Ureter (tissue), 1 donor: ENCODE measurements around the genes SP140L, SPATA3 and NCL.

- PRO-cap: no peak
These were observed 60.3 kb upstream of the SLC16A14 start for GRCh38 chr2:230128831-230129519.

GRCh38 chr2:230166907-230167444, 52.8 kb downstream of the SP110 start:
- PRO-cap: no peak

DNA sequence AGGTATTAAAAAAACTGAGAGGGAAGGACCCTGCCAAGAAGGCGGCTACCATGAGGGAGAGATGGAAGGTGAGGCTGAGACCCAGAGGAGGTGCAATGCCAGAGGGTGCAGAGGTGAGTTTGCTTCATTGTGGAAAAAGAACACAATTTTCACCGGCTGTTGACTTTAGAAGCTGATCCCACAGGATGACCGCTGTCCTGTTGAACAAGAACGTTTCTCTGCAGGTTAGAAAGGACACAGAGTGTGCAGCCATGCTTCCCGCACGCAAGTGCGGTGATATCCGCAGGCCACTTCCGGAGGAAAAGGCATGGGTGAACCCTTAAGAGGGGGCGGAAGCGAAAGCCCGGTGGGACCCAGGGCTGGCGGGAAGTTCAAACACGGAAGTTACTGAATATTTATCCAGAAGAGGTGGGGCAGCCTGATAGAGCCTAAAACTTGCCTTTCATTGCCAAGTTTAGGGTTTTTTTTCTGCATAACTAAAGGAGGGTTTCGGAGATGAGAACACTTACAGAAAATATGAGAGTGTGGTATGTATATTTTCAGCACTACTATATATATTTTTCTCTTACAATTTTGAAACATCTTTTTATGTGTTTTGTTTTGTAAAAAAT, 16.5 kb downstream of the SP110 start:
- PRO-cap: no peak

GRCh38 chr2:230318503-230319597, 8.1 kb upstream of the SP140L start:
- PRO-cap: no peak

DNA sequence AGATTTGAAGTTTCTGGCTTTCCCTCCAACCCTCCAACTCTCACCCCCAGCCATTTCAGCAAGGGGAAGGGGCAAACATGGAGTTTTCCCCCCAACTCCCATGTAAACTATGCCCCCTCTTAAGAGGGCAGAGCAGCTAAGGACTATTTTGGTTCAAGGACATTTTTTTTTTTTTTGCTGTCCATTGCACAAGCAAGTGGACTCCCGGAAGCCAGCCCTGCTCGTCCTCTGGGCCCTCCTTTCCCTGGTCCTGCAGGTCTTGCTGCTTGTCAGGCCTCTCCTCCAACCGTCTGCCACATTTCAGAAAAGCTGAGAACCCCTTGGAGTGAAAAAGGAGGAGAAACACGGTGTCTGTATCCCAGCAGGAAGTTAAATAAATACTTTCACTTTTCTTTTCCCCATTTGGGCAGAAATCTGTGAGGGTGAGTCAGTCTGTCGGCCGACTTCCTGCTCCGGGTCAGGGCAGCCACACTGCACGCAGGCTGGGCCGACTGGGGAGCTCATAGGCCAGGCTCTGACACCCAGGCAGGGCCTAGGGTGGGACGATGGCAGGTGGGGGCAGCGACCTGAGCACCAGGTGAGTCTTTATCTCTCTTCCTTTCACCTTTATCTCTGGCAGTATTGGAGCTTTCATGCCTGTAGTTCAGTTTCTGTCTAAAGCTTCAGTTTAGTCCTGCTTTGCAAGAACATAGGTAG, at the start of gene SP140L:
TSS of gene SP140L (plus strand) at position 469 of the 696 bp plus-strand sequence.
- PRO-cap: bidirectional peak, plus-strand start at position 471 of the sequence, minus-strand start at position 371 of the sequence

GRCh38 chr2:230391795-230392285, 24.2 kb upstream of the SP100 start:
- PRO-cap: no peak

- PRO-cap: no peak
These were observed 111.2 kb upstream of the CAB39 start for GRCh38 chr2:230601453-230601862.

GRCh38 chr2:230658674-230659789, 53.6 kb upstream of the CAB39 start:
- PRO-cap: no peak

- PRO-cap: no peak
These were observed 18.4 kb downstream of the CAB39 start for GRCh38 chr2:230731022-230731407.

GRCh38 chr2:230742807-230743613, 30.4 kb downstream of the CAB39 start:
- PRO-cap: no peak

DNA sequence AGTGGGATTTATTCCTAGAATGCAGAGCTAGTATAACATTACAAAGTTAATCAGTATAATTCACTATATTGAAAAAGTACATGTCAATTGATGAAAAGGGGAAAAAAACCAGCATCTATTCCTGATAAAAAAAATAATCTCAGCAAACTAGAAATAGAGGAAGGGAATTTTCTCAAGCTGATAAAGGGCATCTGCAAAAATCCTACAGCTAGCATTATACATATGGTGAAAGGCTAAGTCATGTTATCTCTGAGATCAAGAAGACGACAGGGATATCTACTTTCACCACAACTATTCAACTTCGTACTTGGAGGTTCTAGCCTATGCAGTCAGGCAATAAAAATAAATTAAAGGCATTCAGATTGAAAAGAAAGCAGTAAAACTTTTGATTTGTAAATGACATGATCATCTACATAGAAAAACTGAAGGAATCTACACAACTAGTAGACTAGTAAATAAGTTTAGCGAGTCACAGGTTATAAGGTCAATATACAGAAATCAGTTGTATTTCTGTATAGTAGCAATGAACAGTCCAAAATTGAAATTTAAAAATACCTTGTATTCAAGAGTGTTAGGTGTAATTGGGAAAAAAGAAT, 58.2 kb downstream of the CAB39 start:
- PRO-cap: no peak

- PRO-cap: no peak
These were observed 15.3 kb downstream of the ITM2C start for GRCh38 chr2:230880041-230880361.

GRCh38 chr2:230895610-230896396, 29.2 kb downstream of the GPR55 start:
- PRO-cap: no peak

DNA sequence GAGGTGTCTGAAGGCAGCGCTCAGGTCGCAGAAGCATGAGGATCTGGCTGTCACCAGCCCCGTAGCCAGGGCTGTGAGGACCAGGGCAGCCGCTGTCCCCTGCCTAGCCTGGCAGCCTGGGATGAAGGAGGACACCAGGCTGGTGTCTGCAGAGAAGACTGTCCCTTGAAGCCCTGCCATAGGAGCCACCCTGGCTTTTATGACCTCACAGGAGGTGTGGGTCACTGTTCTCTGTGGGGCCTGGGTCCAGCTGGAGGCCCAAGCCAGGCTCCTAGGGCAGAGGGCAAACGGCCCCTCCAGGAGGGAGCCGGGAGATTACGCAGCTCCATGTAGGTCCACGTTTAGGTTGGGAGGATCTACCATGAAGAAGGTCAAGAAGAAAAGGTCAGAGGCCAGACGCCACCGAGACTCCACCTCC, at the start of gene SPATA3:
TSS of gene SPATA3 (plus strand) at position 249 of the 418 bp plus-strand sequence.
- PRO-cap: no peak

DNA sequence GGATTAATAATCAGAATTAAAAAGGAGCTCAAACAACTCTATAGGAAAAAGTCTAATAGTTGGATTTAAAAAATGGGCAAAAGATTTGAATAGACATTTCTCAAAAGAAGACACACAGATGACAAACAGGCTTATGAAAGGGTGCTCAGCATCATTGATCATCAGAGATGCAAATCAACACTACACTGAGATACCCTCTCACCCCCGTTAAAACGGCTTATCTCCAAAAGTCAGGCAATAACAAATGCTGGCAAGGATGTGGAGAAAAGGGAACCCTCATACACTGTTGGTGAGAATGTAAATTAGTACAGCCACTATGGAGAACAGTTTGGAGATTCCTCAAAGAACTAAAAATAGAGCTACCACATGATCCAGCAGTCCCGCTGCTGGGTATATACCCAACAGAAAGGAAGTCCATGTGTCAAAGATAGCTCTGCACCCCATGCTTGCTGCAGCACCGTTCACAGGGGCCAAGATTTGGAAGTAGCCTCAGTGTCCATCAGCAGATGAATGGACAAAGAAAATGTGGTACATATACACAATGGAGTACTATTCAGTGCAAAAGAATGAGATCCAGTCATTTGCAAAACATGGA, 46.7 kb upstream of the B3GNT7 start:
- PRO-cap: no peak

GRCh38 chr2:231400929-231401764, 5.6 kb downstream of the B3GNT7 start:
- PRO-cap: no peak

- PRO-cap: no peak
These were observed 29.8 kb downstream of the B3GNT7 start for GRCh38 chr2:231425242-231425683.

- PRO-cap: bidirectional peak, plus-strand start at chr2:231464231, minus-strand start at chr2:231464144; bidirectional peak, plus-strand start at chr2:231464763, minus-strand start at chr2:231464484
These were observed at the start of gene NCL for GRCh38 chr2:231463566-231464555. Gene NCL (minus strand): TSS chr2:231464484.

DNA sequence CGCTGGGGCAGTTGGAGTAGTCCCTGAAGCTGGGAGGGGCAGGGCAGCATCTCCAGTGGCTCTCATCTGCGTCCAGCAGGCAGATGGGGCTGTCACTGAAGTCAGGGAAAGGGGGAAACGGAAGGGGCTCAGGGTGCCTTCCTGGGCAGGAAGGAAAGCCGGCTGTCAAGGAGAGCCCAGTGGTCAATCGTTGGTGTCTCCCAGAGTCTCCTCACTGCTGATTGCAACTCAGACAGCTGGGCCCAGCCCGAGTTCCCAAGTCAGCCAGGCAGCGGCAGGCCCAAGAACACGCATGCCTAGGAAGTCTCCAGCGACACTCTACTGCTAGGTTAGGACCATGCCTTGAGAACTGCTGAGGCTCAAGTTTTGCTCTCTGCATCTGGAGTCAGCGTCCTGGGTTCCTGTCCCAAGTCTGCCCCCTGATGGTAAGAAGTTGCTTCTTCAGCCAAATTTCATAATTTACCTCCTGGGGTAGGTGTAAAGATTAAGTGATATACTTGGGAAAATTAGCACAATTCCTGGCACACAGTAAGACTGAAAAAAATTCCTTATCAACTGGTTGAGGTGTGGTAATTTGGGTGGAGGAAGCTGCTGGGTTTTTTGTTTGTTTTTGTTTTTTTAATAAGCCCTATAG, 27.5 kb upstream of the NMUR1 start:
- PRO-cap: no peak

DNA sequence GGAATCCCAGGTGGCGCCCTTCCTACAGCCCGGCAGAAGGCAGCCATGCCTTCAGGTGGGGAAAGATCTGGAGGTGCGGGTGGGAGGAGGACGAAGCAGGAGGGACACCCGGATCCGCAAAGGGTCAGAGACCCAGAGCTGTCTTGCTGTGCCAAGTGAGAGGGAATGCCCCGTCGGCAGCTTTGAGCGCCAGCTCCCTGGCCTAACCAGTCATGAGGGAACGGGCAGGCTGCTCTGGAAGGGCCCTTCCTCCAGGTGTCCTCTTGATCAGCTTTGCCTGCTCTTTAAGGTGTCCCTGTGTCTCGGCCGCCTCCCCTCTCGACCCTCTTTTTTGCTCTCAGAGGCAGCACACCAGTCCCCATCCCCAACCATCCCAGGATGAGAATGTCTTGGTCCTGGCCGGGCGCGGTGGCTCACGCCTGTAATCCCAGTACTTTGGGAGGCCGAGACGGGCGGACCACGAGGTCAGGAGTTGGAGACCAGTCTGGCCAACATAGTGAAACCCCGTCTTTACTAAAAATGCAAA, 22.7 kb downstream of the TEX44 start:
- PRO-cap: no peak